Epithelial cell of alveolus of lung (primary cell): ENCODE measurements around the gene RHPN2.

DNA sequence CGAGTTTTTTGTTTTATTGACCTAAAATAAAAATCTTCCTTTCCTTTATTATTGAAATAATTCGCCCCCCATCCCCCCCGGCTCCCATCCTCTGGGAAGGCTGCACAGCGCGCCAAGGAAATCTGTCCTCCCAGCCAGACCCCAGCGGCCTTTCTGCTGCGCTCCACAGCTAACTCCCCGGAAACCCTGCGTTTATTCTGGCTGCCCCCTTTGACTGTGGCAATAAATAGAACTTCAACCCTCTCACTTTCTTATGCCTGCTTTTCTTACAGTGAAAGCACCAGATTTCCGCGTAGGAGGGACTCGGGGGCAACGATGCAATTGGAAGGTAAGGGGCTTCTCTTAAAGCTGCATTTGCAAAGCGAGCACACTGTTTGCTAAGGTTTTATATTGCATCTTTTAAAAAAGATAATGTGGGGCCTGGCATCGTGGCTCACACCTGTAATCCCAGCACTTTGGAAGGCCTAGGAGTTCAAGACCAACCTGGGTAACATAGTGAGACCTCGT, 9.7 kb upstream of the C19orf12 start:
- RAMPAGE, long total RNA, result no peak
- RRBS, result 38% methylated on average over 6 of the region's 16 CpGs

DNA sequence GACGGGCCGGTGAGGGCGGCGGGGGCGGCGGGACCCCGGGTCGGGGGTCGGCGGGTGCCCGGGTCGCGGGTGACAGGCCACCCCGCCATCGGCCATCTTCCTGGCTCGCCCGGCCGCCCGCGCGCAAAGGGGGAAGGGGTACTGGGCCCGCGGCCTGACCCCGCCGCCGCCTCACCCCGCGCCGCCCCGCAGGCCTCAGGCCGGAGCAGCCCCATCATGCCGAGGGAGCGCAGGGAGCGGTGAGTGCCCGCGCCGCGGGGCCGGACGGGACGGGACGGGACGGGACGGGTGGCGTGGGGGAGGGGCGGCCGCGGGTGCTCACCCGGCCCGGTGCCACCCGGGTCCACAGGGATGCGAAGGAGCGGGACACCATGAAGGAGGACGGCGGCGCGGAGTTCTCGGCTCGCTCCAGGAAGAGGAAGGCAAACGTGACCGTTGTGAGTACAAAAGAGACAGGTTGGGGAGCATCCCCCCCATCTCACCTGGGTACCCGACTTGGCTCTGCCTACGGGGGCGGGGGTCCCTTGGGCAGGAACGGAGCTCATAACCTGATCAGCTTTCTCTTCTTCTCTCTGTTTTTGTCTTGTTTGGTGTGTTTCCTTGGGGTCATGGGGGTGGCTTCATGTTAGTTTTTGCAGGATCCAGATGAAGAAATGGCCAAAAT, 681 bp downstream of the CCNE1 start:
- RAMPAGE, long total RNA, result no peak
- RRBS, result 2% methylated on average over 35 of the region's 65 CpGs

GRCh38 chr19:30011936-30012488, 70.0 kb downstream of the URI1 start:
- RAMPAGE, long total RNA, result no peak
- RRBS, result no CpG with 5 or more reads among the region's 7 CpGs

DNA sequence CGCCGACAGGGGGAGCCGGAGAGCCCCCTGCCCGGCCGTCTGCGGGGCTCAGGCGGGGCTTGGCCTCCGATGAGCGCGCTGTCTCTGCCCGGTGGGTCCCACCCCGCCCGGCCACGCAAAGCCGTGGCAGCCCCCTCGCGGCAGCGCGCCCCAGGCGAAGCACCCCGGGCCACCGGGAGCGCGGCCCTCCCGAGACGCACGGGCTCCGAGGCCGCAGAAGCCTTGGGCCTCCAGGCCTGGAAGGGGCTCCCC, 149.7 kb upstream of the ZNF536 start:
- RAMPAGE, long total RNA, result no peak
- RRBS, result 4% methylated on average over 27 of the region's 29 CpGs

GRCh38 chr19:30305472-30305737, 66.8 kb upstream of the ZNF536 start:
- RAMPAGE, long total RNA, result no peak

- RAMPAGE, long total RNA, result no peak
- RRBS, result no CpG with 5 or more reads among the region's 5 CpGs
Measured at GRCh38 chr19:30662657-30662913, 290.4 kb downstream of the ZNF536 start.

DNA sequence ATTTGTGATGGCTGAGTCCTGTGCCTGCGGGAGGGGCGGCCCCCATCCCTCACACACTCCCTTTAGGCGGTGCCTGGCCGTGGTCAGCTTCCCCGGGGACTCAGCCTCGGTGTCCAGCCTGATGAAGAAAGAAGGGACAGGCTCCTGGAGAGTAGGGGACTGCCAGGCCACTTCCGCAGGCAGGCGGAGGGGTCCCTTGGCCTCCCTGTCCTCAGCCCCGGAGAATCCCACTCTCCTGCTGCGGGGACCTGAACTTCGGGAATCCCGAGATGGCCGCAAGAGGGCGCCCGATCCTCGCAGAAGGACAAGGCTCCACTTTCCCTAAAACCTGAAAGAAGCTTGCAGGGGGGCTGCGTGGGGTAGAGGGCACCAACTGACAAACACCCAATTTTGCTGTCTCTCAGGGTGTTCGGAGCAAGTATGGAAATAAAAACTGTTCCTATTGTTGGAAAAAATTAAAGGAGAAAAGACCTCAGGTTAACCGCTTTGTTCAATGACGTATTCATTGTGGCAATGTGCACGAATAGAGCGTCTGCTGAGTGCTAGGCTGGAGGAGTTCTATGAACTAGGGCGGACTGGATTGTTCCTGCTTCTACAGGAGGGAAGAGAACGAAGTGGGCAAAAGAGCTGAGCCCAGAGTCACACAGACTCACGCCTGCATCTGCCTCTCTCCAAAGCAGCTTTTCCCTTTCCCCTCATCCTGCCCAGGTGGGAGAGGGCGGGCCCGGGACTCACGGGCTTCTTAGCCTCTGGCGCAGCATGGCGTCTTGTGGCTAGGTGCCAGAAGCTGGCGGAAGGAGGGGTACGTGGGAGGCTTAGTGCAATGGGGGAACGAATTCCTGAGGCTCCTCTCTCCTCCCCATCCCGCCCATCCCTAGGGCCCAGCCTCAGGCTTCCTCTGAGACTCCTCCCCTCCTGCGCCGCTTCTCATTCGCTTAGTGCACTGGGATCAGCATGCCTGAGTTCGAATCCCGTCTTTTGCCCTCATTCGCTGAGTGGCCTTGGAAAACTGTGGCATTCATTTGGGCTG, 297.5 kb downstream of the ZNF536 start:
- RAMPAGE, long total RNA, result no peak
- RRBS, result no CpG with 5 or more reads among the region's 40 CpGs

DNA sequence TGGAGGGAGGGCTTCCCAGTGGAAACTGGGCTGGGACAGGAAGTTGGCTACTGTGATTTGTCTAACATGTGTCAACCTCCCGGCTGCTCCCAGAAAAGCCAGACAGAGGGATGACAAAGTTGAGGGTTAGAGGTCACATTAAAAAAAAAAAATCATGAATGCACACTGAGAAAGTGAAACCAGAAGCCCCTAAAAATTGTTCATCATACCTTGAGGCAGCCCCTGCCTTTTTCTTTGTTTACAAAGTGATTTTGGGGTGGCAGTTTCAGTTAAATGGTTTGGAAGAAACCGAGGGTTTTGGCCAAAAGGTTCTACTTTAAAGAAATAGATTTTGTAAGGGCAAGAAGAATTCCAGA, 346.7 kb downstream of the ZNF536 start:
- RAMPAGE, long total RNA, result no peak
- RRBS, result no CpG with 5 or more reads among the region's 2 CpGs

- RAMPAGE, long total RNA, result no peak
- RRBS, result no CpG with 5 or more reads among the region's 11 CpGs
Measured at GRCh38 chr19:31023078-31023573, 326.1 kb downstream of the TSHZ3 start.

GRCh38 chr19:31859490-31859820, 486.0 kb upstream of the ZNF507 start:
- RAMPAGE, long total RNA, result no peak
- RRBS, result no CpG with 5 or more reads among the region's 2 CpGs

DNA sequence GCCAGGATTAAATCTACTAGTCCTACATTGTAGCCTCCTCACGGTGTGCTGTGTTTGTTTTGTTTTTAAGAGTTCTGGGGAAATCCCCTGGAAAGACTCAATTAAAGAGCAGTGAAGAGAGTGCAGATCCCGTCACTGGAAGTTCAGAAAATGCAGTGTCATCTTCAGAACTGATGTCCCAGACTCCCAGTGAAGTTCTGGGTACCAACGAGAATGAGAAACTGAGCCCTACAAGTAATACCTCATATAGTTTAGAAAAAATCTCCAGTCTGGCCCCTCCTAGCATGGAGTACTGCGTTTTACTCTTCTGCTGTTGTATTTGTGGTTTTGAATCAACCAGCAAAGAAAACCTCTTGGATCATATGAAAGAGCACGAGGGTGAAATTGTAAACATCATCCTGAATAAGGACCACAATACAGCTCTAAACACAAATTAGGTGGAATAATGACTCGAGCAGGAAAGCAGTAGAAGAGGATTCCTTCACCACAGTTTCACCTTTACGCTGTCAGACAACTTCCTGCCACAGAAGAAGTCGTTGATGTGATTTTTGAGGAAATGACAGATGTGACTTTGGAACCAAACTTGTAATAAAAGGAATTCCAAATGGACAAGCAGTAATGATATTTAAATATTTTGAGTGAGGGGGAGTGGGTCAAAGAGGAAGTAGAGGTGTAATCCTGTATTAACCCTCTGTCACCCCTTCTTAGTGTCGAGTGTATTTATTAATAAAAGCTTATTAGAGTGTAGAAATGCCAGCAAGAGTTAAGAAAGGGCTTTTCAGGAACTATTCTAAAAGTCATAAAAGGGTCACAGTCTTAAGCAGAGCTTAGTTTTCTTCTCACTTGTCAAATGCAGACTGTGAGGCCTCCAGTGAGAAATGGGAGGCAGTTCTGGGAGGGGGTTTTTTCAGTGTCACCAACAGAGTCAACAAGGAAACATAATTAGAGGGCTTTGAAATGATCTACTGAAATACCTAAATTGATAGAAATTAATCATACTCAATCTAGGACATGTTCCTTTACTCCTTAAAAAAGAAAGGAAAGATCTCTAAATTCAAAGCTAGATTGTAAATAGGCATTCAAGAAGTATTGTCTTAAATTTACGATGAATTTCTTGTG, 22.6 kb upstream of the DPY19L3 start:
- RAMPAGE, long total RNA, result no peak
- RRBS, result no CpG with 5 or more reads among the region's 10 CpGs

DNA sequence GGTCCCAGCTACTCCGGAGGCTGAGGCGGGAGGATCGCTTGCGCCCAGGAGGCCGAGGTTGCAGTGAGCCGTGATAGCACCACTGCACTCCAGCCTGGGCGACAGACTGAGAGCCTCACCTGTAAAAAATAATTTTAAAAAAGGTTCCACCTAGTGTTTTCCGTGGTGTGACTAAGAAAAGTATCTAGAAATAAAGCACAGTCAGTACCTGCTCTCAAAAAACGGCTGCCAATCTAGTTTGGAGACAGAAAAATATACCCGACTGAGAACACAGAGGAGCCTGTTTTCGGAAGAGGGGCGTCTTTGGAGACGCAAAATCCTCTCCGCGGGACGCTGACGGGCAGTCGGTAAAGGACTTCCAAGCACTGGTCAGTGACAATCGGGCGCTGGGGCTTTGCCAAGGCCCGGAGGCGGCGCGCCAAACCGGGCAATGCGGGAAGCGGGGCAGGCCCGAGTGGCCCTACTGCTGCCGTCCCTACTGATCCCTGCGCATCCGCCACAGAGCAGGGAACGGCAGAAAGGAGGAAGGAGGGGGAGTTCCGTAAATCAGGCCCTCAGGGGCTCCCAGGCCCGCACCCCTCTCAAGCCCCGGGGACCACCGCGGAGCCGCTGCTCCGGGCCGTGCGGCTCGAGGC, 670 bp upstream of the DPY19L3 start:
- RAMPAGE, long total RNA, result no peak
- RRBS, result under 1% methylated on average over 4 of the region's 42 CpGs

- RAMPAGE, long total RNA, result no peak
- RRBS, result no CpG with 5 or more reads among the region's 4 CpGs
Measured at GRCh38 chr19:32434028-32434374, 28.4 kb downstream of the DPY19L3 start.

DNA sequence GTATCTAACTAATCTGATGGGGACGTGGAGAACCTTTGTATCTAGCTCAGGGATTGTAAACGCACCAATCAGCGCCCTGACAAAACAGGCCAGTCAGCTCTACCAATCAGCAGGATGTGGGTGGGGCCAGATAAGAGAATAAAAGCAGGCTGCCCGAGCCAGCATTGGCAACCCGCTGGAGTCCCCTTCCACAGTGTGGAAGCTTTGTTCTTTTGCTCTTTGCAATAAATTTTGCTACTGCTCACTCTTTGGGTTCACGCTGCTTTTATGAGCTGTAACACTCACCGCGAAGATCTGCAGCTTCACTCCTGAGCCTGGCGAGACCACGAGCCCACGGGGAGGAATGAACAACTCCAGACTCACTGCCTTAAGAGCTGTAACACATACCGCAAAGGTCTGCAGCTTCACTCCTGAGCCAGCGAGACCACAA, 8.4 kb upstream of the PDCD5 start:
- RAMPAGE, long total RNA, result no peak
- RRBS, result no CpG with 5 or more reads among the region's 13 CpGs

- RAMPAGE, long total RNA, result no peak
- RRBS, result 0% methylated on average over 2 of the region's 8 CpGs
Measured at GRCh38 chr19:32977270-32977684, 5.2 kb downstream of the FAAP24 start.

GRCh38 chr19:33037016-33037811, 27.5 kb downstream of the RHPN2 start:
- RAMPAGE, long total RNA, result no peak
- RRBS, result no CpG with 5 or more reads among the region's 19 CpGs

DNA sequence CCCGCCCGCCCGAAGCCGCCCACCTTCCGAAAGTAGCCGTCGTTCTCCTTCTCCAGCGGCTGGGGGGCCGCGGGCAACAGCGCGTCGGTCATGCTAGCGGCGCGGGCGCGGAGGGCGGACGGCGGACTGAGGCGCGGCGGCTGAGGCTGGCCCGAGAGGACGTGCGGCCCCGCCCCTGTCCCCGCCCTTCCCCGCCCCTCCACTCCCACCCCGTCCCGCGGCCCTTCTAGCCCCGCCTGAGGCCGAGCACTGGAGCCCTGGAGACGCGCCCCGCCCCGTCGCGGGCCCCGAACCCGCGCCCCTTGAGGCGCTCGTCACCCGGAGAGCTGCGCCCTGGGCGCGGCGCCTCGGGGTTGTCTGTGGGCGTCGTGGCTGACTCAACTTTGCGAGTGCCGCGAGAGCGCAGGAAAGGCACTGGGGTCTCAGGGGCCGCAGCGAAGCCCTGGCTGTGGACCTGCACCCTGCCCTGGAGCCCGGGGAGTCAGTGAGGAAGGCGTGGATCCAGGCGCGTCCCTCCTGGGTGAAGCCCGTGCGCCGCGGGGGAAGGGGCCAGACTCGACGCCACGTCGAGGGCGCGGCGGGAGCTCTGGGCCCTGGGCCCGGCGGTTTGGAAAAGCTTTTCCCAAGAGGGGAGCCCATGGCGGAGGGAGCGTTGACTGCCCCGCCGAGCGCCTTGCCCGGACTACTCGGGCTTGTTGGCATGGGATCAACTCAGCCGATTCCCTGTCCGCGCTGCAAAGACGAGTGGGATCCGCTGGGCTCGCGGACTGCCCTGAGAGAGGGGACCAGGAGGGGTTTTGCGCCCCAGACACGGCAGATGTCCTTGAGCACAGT, at the start of gene RHPN2:
RHPN2 (minus strand) TSS at position 128 of the 834 bp plus-strand sequence.
- RAMPAGE, long total RNA, result no peak
- RRBS, result 3% methylated on average over 7 of the region's 93 CpGs

GRCh38 chr19:33077844-33078635, 2.9 kb upstream of the GPATCH1 start:
- RAMPAGE, long total RNA, result no peak
- RRBS, result no CpG with 5 or more reads among the region's 7 CpGs

DNA sequence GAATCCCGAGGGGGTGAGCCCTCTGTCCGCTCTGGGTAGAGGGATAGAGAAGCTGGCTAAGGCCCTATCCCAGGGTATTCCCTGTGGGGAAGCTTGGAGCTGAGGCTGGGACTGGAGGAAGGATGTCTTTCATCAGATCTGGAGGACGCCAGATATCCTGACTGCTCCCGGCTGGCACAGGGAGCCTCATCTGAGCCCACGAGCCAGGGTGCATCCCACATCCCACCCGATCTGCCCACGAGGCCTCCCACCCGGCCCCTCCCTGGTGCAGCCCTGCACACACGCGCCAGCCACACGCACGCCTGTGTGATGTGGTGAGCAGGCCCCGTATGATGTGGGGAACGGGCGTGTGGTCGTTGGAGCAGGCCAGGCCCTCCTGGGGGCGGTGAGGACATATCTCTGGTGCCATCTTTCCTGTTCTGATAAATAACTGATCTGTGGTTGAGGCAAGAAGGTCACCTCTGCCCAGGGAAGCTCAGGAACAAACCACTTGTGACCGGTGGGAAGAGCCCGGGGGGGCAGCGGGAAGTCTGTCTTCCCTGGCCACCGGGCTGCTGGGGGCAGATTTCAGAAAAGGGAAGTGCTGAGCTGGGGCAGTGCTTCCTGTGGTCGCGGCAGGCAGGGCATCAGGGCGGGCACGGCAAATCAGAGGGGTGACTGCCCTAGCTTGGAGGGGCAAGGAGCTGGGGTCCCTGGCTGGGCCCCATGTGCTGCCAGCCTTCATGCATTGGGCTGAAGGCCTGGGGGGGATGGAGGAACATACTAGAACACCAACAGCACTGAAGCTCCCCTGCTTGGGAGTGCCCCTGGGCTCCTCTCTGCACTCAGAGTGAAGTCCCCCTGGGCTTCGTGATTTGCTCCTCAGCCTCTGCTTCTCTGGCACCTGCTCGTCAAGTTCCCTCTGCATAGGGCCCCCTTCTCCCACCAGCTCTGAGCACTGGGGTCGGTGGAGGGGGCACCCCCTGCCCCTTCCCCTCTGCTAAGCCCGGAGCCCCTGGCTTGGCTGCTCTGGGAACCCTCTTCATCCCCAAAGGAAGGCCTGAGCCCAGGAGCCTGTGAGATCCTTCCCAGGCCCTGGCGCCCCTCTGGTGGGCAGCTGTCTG, 35.1 kb upstream of the SLC7A10 start:
- RAMPAGE, long total RNA, result no peak
- RRBS, result 66% methylated on average over 5 of the region's 30 CpGs

- RAMPAGE, long total RNA, result no peak
- RRBS, result 32% methylated on average over 4 of the region's 27 CpGs
Measured at GRCh38 chr19:33267511-33268359, 34.6 kb downstream of the CEBPA start.